ENCODE data around the gene SLC43A2.

DNA sequence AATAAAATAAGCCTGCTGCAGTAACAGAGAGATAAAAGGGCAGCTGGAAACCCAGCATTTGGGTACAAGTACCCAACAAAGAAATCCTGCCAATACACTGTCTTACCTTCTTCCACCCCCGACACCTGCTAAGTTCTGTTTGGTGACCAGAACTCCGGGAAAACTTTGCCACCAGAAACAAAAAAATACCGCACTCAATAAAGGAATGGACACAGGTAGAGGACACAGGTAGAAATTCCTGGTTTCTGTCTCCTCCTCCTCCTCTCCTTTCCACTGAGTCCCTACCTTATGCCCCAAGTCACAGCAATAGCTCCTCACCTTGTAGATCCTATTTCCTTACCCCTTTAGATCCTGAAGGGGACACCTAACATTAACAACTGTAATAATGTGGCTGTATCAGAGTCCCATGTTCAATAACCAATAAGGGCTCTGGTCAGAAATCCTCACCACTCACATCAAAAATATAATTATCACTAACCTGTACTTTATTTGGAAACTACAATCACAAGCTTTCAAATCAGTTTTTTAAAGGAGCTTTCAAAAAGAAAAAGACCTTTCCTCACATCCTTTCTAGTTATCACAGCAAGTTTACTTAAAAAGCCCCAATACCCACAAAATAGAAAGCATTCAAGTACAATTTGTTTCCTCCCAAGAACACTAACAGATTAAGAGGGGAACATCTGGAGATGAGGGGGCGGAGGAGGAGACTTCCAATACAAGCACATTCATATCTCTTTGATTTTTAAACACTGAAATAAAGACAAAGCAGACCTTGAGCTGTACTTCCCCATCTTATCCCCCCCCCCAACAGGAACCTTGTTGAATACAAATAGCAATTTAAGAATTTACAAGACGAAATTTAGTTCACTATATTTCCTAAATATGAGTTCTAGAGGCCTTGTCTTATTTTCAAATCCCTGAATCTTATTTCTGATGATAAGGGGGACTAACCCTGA lies 2.2 kb downstream of the YWHAE start:
- PRO-cap = no peak
- RAMPAGE, long total RNA, 4 experiments = start-site peak on the minus strand in 1 of 4 experiments, centred at position 417 of the sequence, 5 reads per replicate

- PRO-cap = no peak
- RAMPAGE, long total RNA, 4 experiments = start-site peak on the minus strand in 1 of 4 experiments, at chr17:1423261-1423347 at its widest, 77 reads per replicate
These were observed 23.1 kb upstream of the YWHAE start for GRCh38 chr17:1422693-1423925.

- PRO-cap = no peak
- RAMPAGE, long total RNA, 4 experiments = no peak in any of the 4 experiments
These were observed 15.8 kb upstream of the CRK start for GRCh38 chr17:1471820-1472221.

DNA sequence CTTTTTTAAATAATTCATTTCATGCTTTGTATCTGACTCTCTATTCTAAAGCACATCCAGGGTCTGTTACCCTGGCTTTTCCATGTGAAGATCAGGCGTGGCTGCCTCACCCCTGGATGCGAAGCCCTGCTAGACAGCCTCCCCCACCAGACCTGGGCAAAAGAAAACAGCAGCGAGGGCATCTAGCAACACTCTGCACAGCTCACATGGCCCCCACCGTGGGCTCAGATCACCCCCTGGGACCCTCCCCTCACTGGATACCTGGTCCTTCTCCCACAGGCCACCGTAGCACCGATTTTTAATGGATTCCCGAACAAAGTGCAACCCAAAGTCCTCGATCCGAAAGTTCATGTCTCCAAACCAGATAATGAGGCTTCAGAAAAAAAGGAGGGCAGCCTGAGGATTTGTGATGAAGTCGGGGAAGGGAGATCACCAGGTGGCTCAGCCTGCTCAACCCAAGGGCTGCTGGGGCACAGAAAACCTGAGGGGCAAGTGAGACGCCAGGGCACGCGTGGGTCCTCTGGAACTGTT lies 8.5 kb downstream of the INPP5K start:
- PRO-cap = no peak
- RAMPAGE, long total RNA, 4 experiments = no peak in any of the 4 experiments

- PRO-cap = no peak
- RAMPAGE, long total RNA, 4 experiments = no peak in any of the 4 experiments
These were observed 6.9 kb downstream of the INPP5K start for GRCh38 chr17:1509502-1509877.

- PRO-cap = no peak
- RAMPAGE, long total RNA, 4 experiments = no peak in any of the 4 experiments
These were observed 17.4 kb upstream of the INPP5K start for GRCh38 chr17:1533638-1534368.

DNA sequence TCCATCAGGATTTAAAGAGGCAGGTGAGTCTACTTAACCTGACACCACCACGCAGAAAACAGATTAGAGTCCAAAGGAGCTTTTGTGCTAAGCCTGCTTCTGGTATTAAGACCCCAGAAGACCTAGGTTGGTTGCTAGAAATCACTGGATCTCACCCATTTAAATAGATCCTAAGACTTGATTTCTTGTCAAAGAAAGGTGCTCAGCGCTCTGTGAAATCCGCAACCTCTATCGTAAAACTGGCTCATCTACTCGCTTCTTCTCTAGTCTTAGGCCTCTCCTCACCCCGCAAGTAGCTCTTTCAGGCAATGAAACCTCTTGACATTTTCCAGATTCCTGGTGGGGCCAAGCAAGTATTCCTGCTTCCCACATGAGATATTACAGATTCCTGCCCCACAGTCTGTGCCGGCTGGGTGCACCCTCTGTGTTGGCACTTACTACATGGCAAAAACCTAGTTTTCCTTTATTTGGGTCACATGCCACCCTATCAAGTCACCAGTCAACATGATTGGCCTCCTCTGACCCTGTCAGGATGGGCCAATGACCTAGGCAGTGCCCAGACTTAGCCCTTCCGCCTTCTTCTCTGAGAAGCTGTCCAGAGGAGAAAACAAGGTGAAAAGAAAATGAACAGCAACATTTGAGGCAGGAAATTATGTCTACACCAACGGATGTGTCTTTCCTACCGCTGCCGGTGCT lies 8.9 kb downstream of the PITPNA start:
- PRO-cap = no peak
- RAMPAGE, long total RNA, 4 experiments = no peak in any of the 4 experiments

- PRO-cap = no peak
- RAMPAGE, long total RNA, 4 experiments = no peak in any of the 4 experiments
These were observed 18.3 kb upstream of the PITPNA start for GRCh38 chr17:1580868-1581245.

DNA sequence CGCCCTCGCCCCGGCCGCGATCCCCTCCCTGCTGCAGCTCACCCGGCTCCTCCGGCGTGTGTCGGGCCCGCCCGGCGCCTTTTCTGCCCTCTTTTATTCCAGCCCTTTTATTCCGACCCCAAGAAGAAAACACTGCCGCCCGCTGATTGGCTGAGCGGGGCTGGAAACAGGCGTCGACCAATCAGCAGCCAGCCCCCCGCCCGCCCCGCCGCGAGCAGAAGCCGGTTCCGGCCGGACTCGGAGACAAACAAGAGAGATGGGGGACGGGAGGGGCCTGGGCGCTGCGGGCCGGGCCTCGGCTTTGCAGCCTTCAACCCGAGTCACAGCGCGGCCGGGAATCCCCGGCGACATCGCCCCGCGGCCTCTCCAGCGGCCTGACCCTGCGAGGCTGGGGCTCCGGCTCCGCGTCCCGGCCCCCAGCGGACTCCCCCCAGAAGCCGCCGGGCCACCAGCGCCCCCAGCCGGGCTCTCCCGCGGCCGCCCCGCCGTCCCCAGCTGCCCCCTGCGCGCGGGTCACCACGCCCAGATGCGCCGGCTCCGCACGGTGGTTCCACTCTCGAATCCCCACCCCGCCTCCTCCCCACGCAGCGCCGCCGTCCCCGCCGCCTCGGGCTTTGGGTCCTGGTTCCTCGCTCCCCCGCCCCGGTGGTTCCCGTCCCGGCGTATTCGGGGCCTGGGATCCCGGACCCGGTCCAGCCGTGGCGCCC lies at the start of gene SLC43A2:
TSS of gene SLC43A2 (minus strand) at position 83 of the 707 bp plus-strand sequence.
- PRO-cap = bidirectional peak, plus-strand start at position 253 of the sequence, minus-strand start at position 83 of the sequence
- RAMPAGE, long total RNA, 4 experiments = no peak in any of the 4 experiments

- PRO-cap = no peak
- RAMPAGE, long total RNA, 4 experiments = no peak in any of the 4 experiments
These were observed 7.3 kb downstream of the SCARF1 start for GRCh38 chr17:1637778-1638993.

DNA sequence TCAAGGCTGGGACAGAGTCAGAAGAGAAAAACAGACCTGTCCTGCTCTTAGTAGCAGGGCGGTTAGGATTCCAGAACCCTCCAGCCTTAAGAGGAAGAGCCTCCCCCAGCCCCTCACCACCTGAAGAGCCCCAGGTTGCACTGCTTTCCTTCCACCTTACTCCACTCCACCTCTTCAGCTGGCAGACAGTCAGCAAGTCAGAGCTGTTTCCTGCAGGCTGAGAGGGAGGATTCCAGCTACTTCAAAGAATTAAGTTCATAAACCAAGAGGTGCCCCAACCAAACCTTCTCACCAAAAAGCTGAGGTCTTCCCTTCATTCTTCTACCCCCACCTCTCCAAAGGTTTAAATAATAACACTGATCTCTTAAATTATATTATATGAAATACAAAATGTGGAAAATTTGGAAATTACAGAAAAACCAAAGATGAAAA lies 986 bp upstream of the TLCD2 start:
- PRO-cap = no peak
- RAMPAGE, long total RNA, 4 experiments = no peak in any of the 4 experiments

DNA sequence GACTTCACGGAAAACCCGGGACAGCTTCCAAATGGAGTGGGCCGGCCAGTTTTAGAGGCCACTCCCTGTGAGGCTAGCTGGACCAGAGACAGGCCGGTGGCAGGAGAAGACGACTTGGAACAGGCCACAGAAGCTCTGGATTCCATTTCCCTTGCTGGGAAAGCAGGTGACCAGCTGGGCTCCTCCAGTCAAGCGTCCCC lies 2.2 kb downstream of the WDR81 start:
- PRO-cap = no peak
- RAMPAGE, long total RNA, 4 experiments = no peak in any of the 4 experiments

GRCh38 chr17:1730669-1731370 lies 6.3 kb downstream of the WDR81 start:
- PRO-cap = bidirectional peak, plus-strand start at chr17:1731179, minus-strand start at chr17:1731052
- RAMPAGE, long total RNA, 4 experiments = no peak in any of the 4 experiments

DNA sequence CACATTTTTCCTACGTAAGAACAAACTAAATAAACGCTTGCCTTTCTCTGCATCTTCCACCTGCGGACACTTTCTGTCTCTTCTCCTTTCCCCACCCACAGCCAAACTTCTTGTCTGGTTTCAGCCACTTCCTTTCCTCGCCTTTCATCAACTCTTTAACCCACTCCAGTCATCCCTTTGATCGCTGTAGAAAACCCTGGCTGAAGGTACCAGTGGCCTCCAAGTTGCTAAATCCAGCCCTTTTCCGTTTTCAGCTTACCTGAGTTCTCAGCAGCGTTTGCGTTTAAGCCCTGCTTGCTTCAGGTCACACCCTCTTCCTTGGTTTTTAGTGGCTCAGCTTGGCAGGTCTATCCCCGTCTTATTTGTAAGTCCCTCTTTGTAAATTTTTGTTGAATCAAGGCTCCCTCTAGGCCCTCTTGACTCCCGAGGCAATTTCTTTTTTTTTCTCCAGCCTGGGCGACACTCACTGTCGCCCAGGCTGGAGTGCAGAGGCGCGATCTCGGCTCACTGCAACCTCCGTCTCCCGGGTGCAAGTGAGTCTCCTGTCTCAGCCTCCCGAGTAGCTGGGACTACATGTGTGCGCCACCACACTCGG lies 626 bp downstream of the RPA1 start:
- PRO-cap = no peak
- RAMPAGE, long total RNA, 4 experiments = no peak in any of the 4 experiments

GRCh38 chr17:1977460-1977955 lies 47.6 kb downstream of the RTN4RL1 start:
- PRO-cap = no peak
- RAMPAGE, long total RNA, 4 experiments = no peak in any of the 4 experiments

GRCh38 chr17:1995423-1995760 lies 29.7 kb downstream of the RTN4RL1 start:
- PRO-cap = no peak
- RAMPAGE, long total RNA, 4 experiments = no peak in any of the 4 experiments

DNA sequence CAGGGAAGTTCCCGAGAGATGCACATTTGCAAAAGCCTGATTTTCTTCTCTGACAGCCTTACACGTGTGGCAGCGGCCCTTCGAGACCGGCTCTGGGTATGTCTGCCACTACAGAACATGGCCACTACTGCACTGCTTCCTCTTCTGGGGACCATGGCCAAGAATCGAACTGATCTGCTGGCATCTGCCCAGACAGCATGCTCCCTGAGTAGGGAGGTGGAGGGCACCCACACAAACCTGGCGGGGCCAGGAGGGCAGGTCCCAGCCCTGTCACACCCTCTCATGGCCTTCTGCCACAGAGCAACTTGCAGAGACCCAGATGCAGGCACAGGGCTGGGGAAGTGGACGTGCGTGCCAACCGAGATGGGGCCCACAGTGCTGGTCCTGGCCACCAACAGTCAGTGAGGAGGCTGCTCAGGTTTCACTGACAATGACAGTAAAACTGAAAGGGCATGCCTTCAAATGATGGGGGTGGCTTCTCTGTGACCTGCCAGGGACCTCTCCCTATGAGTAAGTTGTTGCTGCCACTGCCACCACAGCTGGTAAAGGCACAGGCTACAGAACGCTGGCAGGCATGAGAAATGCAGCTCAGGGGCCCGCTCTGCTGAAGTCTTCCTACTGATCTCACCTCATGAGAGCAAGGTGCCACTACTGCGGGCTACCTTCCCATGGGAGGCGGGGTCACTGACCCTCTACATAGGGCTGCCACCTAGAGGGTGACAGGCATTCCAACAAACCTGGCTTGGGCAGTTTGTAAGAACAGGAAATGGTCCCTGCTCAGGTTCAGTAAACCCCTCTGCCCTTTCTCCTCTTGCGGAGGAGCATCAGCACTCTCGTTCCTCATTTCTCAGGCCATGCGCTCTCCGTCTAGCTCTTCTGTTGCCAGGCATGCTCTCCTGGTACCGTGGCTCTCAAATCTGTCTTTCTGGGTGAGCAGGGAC lies 15.5 kb downstream of the HIC1 start:
- PRO-cap = no peak
- RAMPAGE, long total RNA, 4 experiments = no peak in any of the 4 experiments

DNA sequence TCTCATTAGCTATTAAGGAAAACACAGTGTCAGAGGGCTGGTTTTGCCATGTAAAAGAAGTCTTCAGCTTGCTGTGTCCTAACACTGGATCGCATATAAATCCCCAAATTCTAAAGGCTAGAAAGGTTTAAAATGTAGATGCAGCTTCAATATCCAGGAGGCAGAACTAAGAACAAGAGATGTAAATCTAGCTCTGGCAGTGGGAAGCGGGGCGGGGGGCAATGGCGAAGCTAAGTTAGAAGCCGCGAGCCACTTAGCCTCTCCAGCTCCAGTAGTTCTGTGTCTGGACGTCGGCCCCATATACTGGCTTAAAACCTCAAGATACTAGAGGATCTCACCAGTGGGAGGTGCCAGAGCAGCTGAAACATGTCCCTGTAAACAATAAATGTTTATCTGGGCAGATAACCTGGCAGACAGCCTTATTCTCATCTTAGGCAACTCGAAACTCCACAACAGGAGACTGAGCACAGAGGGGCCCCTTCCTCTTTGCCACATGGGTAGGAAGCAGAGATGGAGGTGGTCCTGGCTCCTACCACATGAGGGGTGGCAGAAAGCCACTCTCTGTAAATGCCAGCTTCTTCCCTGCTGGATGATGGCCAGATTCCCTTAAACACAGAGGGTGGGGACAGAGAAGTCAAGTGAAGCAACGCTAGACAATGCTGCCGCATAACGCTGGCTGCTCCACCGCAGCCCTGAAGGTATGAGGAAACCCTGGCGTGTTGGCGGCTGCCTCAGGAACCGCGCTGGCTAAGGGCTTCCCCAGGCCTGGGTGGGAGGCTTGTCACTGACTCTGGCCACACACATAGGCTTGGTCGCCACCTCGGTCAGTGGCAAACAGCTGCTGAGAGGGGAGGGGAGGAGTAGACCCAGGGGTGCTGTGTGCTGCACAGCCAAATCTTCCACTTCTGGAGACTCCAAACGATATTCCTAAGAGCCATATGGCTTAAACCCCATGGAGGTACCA lies 67.8 kb downstream of the HIC1 start:
- PRO-cap = bidirectional peak, plus-strand start at position 450 of the sequence, minus-strand start at position 305 of the sequence
- RAMPAGE, long total RNA, 4 experiments = no peak in any of the 4 experiments

DNA sequence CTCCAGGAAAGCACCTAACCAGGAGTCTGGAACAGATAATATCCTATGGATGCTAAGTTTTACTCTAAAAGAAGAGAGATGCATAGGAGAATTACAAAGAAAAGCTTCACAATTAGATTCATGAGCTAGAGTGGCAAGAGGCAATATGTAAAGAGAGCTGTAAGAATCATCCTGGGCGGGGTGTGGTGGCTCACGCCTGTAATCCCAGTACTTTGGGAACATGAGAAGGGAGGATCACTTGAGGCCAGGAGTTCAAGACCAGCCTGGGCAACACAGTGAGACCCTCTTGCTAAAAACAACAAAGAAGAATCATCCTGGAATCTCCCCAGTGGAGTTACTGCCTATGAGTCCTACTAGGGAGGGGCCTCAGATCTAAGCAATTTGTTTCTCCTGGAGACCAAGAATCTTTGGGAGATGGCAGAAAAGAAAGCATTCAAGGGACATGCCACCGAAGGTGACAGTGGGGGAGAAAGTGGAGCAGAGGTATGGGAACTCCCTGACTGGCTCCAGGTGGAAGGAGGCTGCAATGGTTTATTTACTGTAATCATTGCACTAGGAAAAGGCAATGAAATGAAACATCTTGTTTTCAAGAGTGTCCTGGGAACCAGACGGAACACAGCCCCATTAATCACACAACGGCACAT lies 119.2 kb downstream of the HIC1 start:
- PRO-cap = no peak
- RAMPAGE, long total RNA, 4 experiments = no peak in any of the 4 experiments

GRCh38 chr17:2334252-2335214 lies 1.7 kb downstream of the TSR1 start:
- PRO-cap = no peak
- RAMPAGE, long total RNA, 4 experiments = no peak in any of the 4 experiments

Measured in gastroesophageal sphincter (tissue), 4 donors.